Diencephalon (tissue), 2 donors: ENCODE measurements around a stretch of chr5.

DNA sequence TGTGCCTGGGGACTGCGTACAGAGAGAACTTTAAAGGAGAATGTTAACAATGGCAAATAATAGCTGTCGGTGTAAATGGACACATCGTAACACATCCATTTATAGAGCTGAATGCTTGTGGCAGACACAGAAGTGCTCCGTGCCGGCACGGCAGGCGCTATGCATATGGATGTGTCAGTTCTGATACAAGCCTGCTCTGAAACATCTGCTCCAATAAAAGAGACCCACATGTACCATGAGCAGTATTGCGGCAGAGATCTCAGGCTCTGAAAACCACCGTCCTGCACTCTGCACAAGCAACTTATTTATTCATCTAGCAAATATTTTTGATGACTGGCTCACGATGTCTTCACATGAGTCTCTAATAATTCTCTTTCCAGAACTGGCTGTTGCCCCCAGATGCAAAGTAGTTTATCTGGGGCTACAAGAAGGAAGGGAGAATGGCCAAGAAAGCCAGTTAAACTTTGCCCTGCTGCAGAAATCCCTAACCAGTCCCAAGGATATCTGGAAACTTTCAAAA, 290.8 kb upstream of the PANK3 start:
- RAMPAGE, long total RNA, result no peak

- RAMPAGE, long total RNA, result no peak
Measured at GRCh38 chr5:169020031-169020449, 280.9 kb downstream of the SLIT3 start.

DNA sequence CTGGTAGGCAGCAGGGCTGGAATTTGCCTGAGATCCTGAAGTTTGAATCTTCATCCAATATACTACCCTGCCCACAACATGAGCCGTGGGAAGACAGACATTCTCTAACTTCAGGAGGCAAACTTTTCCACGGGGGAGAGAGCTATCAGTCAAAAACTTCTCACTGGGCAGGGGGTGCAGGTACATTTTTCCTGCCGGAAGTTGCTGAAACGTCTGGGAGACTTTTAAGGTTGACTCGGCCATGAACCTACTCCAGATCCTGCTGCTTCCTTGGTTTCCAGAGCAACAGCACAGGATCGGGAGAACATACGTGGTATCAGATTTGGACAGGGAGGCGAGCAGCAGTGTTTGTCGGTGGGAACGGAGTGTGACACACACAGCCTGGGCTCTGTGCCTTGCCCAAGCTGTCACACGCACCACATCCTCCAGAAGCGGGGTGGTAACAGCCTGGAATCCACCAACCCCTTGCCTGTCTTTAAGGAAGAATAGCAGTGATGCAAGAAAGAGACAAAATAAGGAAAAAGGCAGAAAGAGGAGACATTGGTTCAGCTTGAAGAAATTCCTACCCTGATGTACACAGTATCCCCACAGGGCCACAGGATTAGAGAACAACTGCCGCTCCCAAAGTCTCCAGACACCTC, 276.5 kb downstream of the SLIT3 start:
- RAMPAGE, long total RNA, result no peak

GRCh38 chr5:169593050-169593685, 9.6 kb downstream of the SPDL1 start:
- RAMPAGE, long total RNA, result no peak

GRCh38 chr5:169945515-169946363, 34.6 kb downstream of the INSYN2B start:
- RAMPAGE, long total RNA, result no peak

- RAMPAGE, long total RNA, result no peak
Measured at GRCh38 chr5:169964841-169965218, 15.5 kb downstream of the INSYN2B start.

- RAMPAGE, long total RNA, result no peak
Measured at GRCh38 chr5:170244361-170244869, 11.6 kb downstream of the C5orf58 start.

DNA sequence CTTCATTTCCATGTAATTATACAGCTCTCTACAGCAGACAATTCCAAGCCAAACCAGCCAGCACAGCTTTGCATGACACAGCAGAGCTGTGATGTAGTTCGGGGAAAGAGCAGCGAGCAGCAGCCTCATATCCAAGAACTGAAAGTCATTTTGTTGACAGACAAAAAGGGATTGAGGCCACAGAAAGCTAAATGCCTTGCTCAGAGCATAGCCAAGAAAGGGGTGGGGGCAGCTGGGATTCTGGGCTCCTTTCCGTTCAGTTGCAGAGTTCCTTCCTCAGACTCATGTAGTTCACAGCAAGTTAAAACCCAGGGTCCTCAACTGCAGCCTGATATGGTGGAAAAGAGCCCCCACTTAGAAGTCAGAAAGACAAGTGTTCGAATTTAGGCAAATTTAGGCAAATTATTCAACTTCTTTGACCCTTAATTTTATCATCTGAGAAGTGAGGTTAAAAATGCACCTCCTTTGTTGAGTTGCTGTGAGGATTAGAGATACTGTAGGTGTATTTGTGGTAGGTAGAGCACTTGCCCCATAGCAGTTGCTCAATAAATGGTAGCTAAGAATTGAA, 31.9 kb downstream of the LCP2 start:
- RAMPAGE, long total RNA, result no peak

GRCh38 chr5:170273565-170274335, 23.8 kb downstream of the LCP2 start:
- RAMPAGE, long total RNA, result no peak

GRCh38 chr5:170287561-170288269, 9.9 kb downstream of the LCP2 start:
- RAMPAGE, long total RNA, result no peak

DNA sequence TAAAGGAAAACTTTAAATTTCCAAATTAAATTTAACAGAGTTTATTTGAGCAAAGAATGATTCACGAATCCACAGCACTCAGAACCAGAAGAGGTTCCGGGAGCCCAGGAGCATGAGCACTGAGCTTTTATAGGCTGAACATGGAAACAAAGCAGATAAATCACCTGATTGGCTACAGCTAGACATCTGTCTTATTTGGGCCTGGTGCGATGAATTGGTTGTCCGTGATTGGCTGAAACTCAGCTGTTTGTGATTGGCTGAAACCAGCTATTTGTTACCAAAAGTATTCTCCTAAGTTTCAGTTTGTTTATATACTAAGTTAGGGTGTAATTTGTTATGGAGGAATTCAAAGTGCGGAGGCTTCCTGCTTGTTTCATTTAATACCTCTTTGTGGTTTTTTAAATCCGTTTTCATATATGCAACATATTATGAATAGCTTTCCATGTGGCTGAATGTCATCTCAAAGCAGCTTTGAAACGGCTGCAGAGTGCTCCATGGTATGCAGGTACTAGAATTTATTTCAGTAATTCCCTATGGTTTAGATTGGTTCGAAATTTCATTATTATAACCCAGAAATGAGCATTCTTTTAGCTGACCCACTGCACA, 15.8 kb upstream of the LCP2 start:
- RAMPAGE, long total RNA, result no peak

DNA sequence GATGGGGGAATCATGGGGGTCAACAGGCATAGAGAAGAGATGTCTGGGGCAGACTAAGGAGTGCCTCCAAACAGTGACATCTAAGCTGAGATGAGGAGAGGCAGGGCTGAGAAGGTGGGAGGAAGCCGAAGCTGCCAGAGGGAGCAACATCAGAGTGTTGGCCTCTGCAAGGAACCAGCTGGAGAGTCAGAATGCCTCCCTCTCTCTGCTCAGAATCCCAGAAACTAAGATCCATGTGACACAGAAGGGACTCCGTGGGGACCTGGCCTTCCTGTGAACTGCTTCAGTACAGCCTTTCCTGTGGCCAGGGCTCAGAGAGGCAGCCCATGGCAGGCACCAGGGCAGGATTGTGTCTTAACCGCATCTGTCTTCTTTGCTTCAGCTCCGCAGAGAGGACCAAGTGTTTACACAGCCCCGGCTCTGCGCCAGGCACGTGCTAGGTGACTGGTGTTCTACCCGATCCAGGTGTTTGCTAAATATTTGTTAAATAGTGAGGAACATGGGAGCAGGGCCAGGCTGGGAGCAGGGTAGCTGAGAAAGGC, 33.5 kb downstream of the KCNMB1 start:
- RAMPAGE, long total RNA, result no peak

- RAMPAGE, long total RNA, result no peak
Measured at GRCh38 chr5:170404397-170404820, 15.2 kb upstream of the KCNMB1 start.

- RAMPAGE, long total RNA, result no peak
Measured at GRCh38 chr5:170534052-170534653, 30.3 kb downstream of the KCNIP1 start.

DNA sequence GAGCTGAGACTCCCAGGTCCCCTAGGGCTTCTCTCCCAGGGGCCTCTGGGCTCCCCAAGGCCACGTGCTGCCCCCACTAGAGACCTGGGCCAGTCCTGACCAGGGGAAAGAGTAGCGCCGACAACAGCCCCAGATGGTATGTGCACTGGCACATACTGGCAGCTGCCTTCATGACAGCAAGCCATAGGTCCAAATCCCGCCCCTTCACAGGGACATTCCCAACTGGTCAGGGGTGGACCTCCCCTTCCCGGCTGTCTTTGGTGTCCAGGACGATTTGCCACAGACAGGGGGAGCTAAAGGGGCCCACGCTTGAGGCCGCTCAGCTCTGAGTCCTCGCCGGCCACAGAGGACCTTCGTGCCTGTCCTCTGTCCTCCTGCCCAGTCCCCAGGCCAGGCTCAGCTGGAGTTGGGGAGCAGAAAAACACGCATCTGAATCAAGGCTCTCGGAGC, 127.9 kb downstream of the KCNIP1 start:
- RAMPAGE, long total RNA, result no peak

DNA sequence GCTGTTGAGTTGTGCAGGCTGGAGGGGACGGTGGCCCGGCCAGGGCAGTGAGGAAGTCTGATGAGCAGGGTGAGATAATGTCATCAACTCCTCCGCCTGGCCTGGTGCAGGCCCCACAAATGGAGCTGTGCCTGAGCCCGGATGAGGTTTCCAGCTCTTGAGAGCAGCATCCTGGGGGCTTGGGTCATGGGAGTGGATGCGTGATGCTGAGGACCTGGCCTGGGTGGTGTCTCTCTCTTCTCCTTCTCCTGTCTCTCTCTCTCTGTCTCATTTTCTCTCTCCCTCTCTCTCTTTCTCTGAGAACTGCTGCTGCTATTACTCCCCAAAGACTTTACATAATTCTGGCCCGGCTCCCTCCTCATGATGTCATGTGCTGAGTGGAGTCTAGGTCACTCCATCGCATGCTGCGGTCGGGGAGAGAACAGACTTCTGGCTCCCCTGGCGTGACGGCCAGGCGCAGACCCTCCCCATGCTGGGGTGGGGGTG, 26.3 kb downstream of the FGF18 start:
- RAMPAGE, long total RNA, result no peak

GRCh38 chr5:171494469-171495244, 75.2 kb downstream of the FGF18 start:
- RAMPAGE, long total RNA, result no peak

- RAMPAGE, long total RNA, result no peak
Measured at GRCh38 chr5:171978595-171979028, 27.8 kb downstream of the FBXW11 start.

- RAMPAGE, long total RNA, result no peak
Measured at GRCh38 chr5:172063476-172063829, 57.0 kb upstream of the FBXW11 start.

DNA sequence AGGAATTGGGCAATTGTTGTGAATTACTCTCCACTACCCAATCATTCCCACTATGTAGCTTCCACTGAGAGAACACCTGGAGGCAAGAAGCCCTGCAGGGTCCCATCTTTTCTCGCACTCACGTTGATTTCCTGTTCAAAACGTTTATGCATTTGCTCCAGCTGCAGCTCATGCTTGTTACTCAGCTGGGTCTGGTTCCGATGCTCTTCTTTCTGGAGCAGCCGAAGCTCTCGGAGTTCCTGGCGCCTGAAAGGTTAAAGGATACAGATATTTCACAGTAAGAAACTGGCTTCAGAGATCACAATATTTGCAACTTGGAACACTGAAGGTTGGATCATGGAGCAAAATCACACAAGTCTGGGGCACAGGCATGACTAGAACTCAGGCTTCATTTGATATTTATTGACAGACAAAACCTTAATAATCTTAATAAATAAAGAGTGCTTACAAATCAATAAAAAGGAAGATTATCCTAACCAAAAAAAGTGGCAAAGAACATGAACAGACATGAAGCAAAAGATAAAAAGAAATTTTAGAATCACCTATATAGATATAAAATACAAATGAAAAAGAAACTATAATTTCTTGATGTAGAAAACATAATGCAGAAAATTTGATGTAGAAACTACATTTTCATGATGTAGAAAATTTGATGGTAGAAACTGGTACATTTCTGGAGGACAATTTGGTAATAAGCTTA, 76.6 kb upstream of the FBXW11 start:
- RAMPAGE, long total RNA, result no peak